Spleen (tissue), 7 donors: ENCODE measurements around the genes CHRFAM7A, TRPM1 and GOLGA8A.

DNA sequence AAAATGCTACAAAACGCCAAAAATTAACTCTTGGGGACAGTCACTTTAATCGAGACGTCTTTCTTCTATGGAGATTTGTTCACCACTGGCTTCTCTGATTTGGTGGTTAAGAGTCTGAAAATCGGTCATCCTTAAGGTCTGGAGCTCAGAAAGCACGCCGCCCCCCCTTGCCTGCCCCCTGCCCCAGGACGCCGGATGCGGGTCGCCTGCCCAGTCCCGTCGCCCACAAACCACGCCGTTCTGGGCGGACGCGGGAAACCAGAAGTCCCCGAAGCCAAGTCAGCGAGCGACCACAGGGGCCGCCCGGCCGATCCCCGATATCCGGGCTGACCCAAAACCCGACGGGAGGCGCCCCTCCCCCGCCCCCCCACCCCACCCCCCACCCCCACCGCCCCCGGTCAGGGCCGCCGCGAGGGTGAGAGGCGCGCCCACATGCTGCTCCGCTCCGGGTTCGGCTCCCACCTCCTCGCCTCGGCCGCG, 1.1 kb downstream of the ENTREP2 start:
- PRO-cap, 4 experiments: no peak in any of the 4 experiments
- RAMPAGE, long total RNA, 4 experiments: no peak in any of the 4 experiments

- PRO-cap, 4 experiments: no peak in any of the 4 experiments
- RAMPAGE, long total RNA, 4 experiments: no peak in any of the 4 experiments
Observed at GRCh38 chr15:29687811-29688603, 117.2 kb upstream of the ENTREP2 start.

DNA sequence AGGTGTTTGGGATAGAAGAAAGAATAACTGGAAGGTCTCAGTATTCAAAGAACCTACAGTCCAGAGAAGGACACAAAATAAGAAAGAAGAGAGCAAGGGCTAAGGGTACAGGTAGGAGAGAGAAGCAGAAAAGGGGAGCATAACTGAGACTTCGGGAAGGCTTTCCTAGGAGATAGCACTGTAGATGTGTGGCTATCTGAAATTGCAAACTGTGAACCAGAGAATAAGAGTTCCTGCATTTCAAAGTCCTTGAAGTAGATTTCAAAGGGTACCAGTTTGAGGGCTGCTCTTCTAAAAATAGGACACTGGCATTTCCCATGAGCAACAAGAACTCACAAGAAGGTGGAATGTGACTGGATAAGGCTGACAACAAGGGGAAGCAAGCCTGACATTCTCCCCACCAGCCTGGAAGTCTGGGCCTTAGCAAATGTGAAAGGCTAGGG, 18.5 kb upstream of the TJP1 start:
- PRO-cap, 4 experiments: no peak in any of the 4 experiments
- RAMPAGE, long total RNA, 4 experiments: no peak in any of the 4 experiments

DNA sequence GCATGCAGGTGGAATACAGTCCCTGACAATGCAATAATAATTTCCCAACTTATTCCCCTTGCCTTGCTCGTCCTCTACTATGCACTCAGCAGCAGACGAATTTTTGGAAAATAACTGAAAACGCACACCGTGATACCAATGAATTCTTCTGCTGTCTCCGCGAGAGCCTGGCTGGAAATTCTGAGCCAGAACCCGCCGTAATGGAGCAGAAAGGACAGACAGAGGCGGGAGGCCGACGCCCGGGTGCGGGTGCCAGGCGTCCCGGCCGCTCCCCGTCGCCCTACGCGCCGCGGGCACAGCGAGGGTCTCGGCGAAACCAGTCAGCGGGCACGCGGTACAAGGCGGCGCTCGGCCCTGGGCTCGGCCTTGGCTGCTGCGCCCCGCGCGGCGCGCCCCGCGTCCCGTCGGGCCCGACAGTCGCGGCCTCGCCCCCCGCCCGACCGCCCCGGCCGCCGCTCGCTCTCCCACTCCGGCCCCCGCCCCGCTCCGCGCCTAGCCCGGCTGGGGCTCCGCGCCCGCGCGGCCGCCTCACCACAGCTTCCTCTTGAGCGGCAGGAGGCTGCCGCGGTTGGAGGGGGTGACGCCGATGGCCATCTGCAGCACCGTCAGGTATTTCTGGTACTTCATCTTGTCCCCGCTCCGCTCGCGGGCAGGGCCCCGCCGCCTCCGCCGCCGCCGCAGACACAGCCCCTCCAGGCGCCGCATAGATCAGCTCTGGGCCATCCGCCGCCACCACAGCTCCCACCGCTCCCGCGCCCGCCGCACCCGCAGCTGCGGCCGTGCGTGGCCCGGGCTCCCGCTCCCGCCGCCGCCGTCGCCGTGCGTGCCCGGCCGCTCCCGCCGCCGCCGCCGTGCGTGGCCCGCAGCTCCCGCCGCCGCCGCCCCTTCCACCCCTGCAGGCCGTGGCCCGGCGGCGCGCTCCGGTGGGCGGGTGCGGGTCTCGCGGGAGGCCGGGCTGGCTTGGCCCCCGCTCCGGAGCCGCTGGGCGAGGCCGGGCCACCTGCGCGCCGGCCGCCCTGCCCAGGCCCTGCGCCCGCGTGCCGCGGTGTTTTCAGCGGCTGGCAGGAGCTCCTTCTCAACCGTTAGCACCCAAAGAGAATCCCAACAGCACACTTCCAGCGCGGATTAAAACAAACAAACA, 114.2 kb upstream of the GOLGA8J start:
- PRO-cap, 4 experiments: peak in 1 of 4 experiments; most common minus-strand start position 881 of the sequence (in 1)
- RAMPAGE, long total RNA, 4 experiments: no peak in any of the 4 experiments

GRCh38 chr15:30044297-30044689, 38.5 kb upstream of the GOLGA8J start:
- PRO-cap, 4 experiments: no peak in any of the 4 experiments
- RAMPAGE, long total RNA, 4 experiments: no peak in any of the 4 experiments

GRCh38 chr15:30393375-30393811, at the start of gene CHRFAM7A:
Gene CHRFAM7A (minus strand): TSS chr15:30393540.
- PRO-cap, 4 experiments: no peak in any of the 4 experiments
- RAMPAGE, long total RNA, 4 experiments: no peak in any of the 4 experiments

- PRO-cap, 4 experiments: peak in 1 of 4 experiments; most common plus-strand start chr15:31080831 (in 1)
- RAMPAGE, long total RNA, 4 experiments: no peak in any of the 4 experiments
Observed at GRCh38 chr15:31080299-31081085, 21.0 kb downstream of the TRPM1 start.

DNA sequence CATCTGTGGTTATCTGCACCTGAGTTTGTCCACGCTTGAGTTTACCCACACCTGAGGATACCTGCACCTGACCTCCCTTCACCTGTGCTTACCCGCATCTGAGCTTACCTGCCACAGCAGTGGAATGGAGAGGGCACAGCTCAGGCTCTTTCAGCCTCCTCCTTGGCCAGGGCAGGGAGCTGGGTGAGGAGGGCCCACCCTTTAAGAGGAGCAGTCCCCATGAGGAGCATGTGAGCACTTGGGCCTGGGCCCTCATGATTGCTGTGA, at the start of gene TRPM1:
TRPM1 (minus strand) TSS at position 177 of the 267 bp plus-strand sequence.
- PRO-cap, 4 experiments: no peak in any of the 4 experiments
- RAMPAGE, long total RNA, 4 experiments: no peak in any of the 4 experiments

GRCh38 chr15:31159055-31159760, 57.7 kb upstream of the TRPM1 start:
- PRO-cap, 4 experiments: no peak in any of the 4 experiments
- RAMPAGE, long total RNA, 4 experiments: no peak in any of the 4 experiments

- PRO-cap, 4 experiments: no peak in any of the 4 experiments
- RAMPAGE, long total RNA, 4 experiments: no peak in any of the 4 experiments
Observed at GRCh38 chr15:31236228-31237056, 90.2 kb upstream of the KLF13 start.

DNA sequence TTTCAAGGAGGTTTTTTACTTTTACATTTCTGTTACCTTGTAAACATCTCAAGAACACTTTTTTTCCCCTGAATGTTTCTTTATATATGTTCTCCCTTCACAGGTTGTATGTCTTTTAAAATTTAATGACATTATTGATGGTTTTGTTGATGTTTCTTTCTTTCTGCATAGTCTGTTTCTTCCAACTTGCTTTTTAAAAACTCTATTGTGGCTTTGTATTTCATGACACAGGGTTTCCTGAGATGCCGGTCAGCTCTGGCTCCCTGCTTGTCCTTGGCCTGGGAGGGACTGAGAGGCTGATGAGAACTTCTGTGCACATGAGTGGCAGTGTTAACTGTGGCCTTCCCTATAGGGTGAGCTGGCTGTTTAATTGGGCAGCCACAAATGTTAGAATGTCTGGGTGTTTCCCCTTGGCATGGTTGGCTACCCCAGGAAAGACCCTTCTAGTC, 3.2 kb upstream of the KLF13 start:
- PRO-cap, 4 experiments: peak in 1 of 4 experiments; most common minus-strand start position 290 of the sequence (in 1)
- RAMPAGE, long total RNA, 4 experiments: no peak in any of the 4 experiments

DNA sequence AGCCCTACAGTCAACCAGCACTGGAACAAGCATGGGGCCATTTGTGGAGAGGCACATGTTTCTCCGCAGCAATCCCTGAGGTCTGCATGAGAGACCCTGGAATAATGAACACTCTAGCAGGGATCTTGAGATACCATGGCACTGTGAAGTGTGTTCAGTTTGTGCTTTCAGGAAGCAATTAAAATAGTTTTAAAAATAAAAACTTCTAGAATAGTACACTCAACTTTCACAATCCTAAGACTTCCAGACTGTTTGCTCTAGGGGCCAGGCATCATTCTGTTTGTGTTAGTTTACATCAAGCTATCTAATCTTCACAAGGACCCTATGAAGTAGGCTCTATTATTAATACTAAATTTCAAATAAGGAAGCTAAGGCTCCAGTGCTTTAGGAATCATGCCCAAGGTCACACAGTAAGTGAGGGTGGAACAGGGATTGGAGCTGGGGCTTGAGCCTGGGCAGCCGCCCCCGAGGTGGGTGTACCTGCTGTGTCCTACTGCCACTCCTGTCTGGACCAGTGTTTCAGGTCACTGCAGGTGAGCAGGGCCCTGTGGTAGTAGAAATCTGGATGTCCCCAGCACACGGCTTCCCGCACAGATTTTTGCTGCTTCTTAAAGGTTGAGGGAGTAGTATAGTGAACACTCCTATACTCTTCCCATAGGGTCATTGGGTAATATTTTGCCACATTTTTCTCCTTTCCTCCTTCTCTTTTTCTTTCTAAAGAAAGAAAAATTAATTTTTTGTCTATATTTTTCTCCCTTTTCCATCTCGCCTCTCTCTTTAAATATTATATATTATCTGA, 6.4 kb downstream of the KLF13 start:
- PRO-cap, 4 experiments: no peak in any of the 4 experiments
- RAMPAGE, long total RNA, 4 experiments: no peak in any of the 4 experiments

DNA sequence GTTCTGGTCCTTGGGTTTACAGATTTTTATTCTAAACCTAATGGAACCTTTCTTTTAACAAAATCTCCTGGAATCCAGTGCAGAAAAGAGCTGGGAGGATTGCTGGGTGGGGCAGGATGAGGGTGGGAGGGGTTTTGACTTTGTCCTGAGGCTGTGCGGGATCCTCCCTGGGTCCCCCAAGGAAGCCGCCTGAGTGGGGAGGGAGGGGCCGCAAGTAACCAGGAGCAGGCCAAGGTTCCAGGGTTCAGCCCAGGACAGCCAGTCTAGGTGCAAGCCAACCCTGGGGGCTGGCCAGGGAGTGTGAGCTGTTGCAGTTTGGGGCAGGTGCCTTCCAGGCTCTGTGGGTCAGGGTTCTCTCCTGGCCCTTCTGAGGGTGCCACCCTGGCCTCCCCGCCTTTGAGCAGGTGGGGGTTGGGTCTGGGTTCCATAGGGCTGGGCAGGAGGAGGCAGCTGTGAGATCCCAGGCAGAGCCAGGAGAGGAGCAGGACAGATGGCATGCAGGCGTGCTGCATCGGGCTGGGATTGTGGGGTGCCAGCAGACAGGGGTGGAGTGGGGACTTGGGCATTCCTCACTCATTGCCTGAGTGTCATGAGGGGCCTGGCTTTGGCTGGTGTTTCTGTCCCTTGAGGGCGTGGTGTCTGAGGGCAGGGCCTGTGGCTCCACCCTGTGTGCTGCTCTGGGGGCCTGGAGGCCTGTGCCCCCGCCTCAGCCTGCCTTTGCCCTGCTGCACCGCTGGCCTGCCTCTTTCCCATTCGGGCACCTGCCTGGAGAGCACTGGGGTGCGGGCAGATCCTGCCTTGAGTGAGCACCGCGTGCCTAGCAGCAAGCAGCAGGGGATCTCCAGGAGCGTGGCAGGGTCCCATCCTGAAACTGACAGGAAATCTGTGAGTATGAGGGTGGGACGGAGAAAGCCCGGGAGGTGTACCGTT, 18.3 kb downstream of the KLF13 start:
- PRO-cap, 4 experiments: peak in 3 of 4 experiments; most common plus-strand start position 756 of the sequence (in 3); most common minus-strand start position 578 of the sequence (in 1)
- RAMPAGE, long total RNA, 4 experiments: start-site peak on the plus strand in 2 of 4 experiments, centred at positions 712 to 714 of the sequence, 277 to 509 reads per replicate

- PRO-cap, 4 experiments: peak in 3 of 4 experiments; most common plus-strand start chr15:31353235 (in 1); most common minus-strand start chr15:31353241 (in 2)
- RAMPAGE, long total RNA, 4 experiments: no peak in any of the 4 experiments
Observed at GRCh38 chr15:31352765-31353889, 26.5 kb downstream of the KLF13 start.

- PRO-cap, 4 experiments: peak in 3 of 4 experiments; most common plus-strand start chr15:31357260 (in 1); most common minus-strand start chr15:31357315 (in 1)
- RAMPAGE, long total RNA, 4 experiments: no peak in any of the 4 experiments
Observed at GRCh38 chr15:31356841-31358176, 30.7 kb downstream of the KLF13 start.

GRCh38 chr15:31375330-31375780, 48.7 kb downstream of the KLF13 start:
- PRO-cap, 4 experiments: no peak in any of the 4 experiments
- RAMPAGE, long total RNA, 4 experiments: no peak in any of the 4 experiments

DNA sequence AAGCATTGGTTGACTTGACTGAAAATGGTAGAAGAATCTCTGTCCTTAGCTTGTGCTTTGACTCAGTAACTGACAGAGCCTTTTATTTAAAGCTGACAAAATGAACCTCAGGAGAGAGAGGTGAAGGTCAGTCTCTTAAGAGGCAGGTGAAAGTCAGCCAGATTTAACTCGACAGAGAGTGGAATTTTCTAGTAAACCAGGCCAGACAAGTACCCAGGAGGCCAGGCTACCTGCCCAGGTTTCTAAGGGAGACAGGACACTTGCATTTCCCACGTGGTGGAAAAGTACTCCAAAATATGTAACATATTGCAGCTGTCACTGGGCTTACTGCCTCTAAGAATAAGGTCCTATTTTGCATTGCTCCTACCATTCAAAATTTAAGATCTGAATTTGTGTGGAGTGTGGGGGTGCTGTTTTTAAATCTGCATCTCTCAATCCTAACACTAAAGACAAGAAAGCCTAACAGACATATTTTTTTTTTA, 167.9 kb downstream of the FMN1 start:
- PRO-cap, 4 experiments: no peak in any of the 4 experiments
- RAMPAGE, long total RNA, 4 experiments: no peak in any of the 4 experiments

DNA sequence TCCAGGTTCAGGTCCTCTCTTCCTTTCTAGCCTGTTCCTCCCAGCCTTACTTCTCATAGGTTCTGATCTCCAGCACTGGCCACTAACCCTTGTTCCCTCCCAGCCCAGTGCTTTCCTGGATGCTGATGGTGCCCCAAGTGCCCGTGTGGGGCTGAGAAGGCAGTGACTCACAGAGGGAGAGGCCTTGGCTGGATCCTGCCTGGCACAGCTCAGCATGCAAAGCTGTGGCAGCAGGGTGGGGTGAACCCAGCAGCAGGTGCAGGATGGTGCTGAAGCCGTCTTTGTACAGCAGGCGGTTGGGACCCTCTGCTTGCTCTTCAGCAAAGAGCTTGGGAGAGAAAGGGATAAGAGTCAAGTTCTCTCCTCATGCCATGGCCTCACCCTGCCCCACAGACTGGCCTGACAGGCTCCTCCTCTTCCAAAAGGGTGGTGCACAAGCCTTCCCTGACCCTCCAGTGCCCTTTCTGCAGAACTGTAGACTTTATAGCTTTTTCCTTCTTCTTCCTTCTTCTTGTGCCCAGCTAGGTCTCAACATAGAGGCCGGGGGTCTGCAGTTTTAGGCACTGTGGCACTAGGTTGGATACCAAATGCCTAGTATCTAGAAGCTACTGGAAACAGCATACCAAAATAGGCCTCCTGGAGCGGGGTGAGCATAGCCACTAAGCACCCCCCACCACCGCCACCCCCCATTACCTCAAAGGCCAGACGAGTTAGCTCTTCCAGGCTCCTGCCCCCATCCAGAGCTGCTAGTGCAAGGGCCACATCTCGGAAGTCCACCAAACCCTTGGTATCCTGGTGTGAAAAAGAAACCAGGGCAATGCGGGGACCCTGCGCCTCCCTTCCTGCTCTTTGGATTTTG, 7.3 kb downstream of the LPCAT4 start:
- PRO-cap, 4 experiments: no peak in any of the 4 experiments
- RAMPAGE, long total RNA, 4 experiments: no peak in any of the 4 experiments

DNA sequence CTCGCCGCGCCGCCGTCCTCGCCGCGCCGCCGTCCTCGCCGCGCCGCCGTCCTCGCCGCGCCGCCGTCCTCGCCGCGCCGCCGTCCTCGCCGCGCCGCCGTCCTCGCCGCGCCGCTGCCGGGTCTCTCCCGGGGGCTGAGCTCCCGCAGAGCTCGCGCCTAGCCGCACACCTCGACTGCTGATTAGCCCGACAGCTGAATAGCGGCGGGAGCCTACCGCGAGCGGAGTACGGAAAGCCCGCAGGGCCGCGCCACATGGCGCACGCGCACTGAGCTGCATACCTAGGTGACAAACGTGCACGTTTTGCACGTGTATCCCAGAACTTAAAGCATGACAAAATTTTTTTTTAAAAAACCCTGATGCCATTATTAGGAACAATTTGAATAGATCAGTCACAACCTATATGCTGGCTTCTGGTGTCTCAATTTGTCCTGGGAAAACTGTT, at the start of gene GOLGA8A:
GOLGA8A (minus strand) TSS at position 203 of the 445 bp plus-strand sequence.
- PRO-cap, 4 experiments: peak in 4 of 4 experiments; most common minus-strand start position 184 of the sequence (in 3)
- RAMPAGE, long total RNA, 4 experiments: no peak in any of the 4 experiments

- PRO-cap, 4 experiments: no peak in any of the 4 experiments
- RAMPAGE, long total RNA, 4 experiments: no peak in any of the 4 experiments
Observed at GRCh38 chr15:34580416-34580798, 3.0 kb downstream of the GOLGA8B start.